AG10803 (cell line): ENCODE measurements around a stretch of chr7.

- RRBS: no CpG with 5 or more reads among the region's 4 CpGs
Measured at GRCh38 chr7:66184423-66184909, 20.7 kb upstream of the TPST1 start.

DNA sequence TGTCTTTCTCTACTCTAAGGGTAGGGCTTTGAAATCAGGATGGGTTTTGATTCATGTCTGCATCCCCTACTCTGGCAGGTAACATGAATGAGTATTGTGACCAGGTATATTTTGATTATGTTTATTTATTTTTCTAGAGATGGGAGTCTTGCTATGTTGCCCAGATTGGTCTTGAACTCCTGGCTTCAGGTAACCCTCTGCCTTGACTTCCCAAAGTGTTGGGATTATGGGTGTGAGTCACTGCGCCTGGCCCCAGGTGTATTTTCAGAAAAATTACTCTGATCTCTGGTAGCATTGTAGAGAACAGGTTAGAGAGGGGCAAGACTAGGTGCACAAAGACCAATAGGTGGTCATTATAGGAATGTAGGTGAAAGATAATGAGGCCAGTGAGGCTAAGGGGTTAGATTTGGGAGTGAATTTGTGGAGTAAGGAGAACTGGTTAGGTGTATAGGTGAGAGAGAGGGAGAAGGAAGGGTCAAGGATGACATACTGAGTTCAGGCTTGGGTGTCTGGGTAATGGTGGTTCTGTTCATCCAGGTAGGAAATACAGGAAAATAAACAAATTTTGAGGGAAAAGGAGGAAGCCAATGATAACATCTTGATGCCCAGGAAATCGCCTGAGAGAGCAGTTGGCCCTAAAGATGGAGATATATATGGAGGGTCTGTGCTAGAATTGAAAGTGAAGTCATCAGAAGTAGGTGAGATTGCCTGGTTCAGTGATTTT lies 4.7 kb downstream of the TPST1 start:
- RRBS: no CpG with 5 or more reads among the region's 2 CpGs

GRCh38 chr7:66330925-66331573 lies 125.9 kb downstream of the TPST1 start:
- RRBS: no CpG with 5 or more reads among the region's 2 CpGs

DNA sequence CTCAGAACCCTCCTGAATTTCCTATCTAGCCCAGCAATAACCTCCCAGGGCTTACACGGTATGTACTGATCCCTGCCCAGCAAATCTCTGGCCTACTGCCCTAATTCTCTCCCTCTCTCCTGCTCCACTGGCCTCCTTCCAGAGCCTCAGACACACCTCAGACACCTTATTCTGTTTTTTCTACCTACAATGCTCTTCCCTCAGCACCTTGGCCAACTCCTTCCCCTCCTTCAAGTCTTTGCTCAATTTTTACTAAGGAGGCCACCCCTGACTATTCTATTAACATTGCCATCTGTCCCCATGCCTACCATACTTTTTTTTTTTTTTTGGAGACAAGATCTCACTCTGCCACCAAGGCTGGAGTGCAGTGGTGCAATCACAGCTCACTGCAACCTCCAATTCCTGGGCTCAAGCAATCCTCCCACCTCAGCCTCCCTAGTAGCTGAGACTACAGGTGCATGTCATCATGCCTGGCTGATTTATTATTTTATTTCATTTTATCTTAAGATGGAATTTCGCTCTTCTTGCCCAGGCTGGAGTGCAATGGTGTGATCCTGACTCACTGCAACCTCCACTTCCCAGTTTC lies 180.6 kb downstream of the TPST1 start:
- RRBS: no CpG with 5 or more reads among the region's 2 CpGs

DNA sequence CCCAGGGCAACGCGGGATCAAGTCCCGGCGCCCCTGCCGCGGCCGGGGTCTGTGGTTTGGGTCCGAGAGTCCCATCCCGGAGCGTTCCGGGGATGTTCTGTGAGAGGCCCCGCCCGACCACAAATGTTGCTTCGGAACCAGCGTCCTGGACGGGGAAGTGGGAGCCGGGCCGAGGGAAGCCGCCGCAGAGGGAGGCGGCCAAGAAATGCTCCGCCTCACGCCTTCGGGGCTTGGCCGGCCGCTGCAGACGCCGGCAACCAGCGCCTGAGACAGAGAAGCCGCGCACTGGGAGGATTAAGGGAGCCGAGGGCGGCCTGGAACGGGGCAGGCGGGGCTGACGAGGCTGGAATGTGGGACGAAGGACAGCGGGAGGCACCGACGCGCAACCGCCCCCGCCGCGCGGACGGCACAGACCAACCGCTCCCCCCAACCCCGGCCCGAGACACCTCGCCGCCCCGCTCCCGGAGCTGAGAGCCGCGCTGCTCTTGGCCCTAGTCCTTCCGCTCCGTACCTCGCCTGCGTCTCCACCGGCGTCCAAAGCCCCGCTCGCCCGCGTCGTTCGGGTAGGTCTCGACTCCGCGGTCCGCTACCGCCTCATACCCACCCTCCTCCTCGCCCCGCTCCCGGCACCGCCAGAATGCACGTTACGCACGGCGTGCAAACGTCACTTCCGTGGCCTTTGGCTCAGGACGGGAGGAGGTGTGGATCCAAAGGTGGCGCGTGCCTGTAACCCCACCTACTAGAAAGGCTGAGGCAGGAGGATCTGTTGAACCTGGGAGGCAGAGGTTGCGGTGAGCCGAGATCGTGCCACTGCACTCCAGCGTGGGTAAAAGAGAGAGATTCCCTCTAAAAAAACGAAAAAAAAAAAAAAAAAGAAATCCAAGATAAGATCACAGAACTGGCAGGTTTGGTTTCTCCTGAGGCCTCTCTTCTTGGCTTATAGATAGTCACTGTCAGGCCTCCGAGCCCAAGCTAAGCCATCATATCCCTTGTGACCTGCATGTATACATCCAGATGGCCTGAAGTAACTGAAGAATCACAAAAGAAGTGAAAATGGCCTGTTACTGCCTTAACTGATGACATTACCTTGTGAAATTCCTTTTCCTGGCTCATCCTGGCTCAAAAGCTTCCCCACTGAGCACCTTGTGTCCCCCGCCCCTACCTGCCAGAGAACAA lies 36.5 kb upstream of the KCTD7 start:
- RRBS: 1% methylated on average over 27 of the region's 93 CpGs

DNA sequence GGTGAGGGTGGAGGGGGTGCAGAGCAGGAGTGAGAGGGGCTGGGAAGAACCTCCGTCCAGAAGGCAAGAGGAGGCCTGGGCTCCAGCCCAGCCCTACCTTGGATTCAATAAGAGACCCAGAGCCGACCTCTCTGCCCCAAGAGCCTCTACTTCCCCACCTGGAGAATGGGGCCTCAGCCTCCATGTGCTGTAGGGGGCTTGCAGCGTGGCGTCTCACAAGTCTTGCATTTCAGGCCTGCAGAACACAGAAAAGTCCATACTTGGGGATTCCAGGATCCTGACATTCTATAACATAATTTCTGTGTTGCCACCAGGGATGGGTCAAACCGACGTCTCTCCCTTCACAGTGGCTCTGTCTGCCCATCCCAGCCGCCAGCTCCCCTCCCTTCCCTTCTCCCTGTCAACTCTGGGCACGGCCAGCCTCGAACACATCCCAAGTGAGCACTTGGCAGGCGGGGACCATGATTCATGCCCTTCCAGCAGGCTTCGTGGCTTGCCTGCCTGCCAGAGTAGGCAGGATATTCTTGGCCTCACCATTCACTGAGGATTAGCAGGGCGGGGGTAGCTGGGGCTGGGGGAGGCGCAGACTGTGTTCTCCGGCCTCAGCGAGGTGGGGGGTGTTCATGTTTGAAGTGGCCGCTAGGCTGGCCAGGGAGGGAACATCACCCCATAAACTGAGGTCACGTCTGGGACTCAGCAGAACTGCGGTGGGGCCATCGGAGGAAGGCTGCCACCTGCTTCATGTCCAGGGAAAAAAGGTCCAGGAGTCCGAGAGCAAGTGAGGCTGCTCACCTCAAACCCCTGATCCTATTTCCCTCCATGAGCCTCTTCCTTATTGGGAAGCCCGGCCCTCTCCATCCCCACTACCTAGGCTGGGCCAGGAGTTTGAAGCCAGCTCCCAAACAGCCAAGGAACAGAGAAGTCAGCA lies 43.2 kb upstream of the RABGEF1 start:
- RRBS: no CpG with 5 or more reads among the region's 21 CpGs

DNA sequence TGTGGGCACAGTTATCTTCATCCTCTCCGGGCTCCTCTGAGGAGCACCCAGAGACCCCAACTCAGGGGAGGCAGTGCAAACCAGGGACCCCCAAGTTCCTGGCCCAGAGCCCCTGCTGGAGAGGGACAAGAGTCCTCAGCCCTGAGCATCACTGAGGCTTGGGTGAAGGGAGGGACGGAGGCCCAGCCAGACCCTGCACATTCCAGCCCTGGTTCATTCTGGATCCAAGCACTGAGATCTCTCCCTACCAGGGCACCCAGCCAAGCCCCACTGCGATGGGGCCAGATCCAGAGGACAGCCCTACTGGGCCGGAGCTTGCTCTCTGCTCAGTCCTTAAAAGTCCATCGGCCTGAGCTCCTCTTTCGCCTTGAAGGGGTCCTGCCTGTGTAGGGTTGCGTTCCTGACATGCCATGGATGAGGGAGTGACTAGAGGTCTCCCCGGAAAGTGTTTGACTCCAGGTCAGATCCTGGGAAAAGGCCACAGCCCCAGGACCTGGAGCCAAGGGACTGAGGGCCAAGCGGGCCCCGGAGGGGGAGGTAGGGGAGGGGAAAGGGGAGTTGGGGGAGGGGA lies 40.5 kb upstream of the RABGEF1 start:
- RRBS: 65% methylated on average over 3 of the region's 10 CpGs

DNA sequence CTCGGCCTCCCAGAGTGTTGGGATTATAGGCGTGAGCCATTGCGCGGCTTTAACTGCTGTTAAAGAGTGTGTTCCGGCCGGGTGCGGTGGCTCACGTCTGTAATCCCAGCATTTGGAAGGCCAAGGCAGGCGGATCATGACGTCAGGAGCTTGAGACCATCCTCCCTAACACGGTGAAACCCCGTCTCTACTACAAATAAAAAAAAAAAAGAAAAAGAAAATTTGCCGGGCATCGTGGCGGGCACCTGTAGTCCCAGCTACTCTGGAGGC lies 1.2 kb downstream of the RABGEF1 start:
- RRBS: no CpG with 5 or more reads among the region's 15 CpGs

DNA sequence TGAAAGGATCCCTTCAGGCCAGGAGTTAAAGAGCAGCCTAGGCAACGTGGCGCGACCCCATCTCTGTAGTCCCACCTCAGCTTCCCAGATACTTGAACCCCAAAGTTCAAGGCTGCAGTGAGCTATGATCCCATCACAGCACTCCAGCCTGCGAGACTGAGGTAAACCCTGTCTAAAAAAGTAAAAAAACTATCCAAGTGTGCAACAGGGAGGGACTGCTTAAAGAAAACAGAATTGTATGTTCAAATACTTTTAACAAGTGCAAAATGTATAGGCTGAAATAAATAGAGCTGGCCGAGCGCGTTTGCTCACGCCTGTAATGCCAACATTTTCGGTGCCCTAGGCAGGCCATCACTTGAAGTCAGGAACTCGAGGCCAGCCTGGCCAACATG lies 75.8 kb upstream of the TMEM248 start:
- RRBS: no CpG with 5 or more reads among the region's 10 CpGs

- RRBS: no CpG with 5 or more reads among the region's 4 CpGs
Measured at GRCh38 chr7:66860250-66860726, 60.7 kb upstream of the TMEM248 start.

- RRBS: no CpG with 5 or more reads among the region's 18 CpGs
Measured at GRCh38 chr7:66957508-66958378, 36.7 kb downstream of the TMEM248 start.

GRCh38 chr7:66994127-66994369 lies 1.3 kb downstream of the SBDS start:
- RRBS: no CpG with 5 or more reads among the region's 3 CpGs

DNA sequence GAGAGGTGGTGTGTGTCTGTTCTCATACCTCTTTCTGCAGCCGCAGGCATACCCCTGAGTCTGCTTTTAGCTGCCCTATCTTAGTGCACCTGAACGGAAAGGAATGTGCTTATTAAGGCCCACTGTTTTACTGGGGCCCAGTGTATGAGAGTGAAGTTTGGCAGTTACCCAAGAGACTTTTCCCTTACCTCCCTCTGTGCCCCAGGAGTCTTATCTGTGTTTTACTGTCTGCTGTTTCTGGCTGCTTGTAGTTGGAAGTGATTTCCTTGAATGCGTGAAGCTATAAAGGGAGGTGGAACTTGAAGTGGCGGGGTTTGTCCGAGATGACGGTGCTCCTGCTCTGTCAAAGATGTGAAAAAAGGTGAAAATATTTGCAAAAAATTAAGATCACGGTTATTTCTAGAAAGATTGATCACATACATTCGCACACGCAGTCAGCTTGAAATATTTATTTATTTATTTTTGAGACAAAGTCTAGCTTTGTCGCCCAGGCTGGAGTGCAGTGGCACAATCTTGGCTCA lies 104.5 kb downstream of the TYW1 start:
- RRBS: no CpG with 5 or more reads among the region's 10 CpGs

GRCh38 chr7:67129000-67129688 lies 132.5 kb downstream of the TYW1 start:
- RRBS: no CpG with 5 or more reads among the region's 5 CpGs

GRCh38 chr7:67413754-67414134 lies 137.0 kb downstream of the SPDYE21 start:
- RRBS: no CpG with 5 or more reads among the region's 3 CpGs

GRCh38 chr7:69505796-69506295 lies 92.4 kb upstream of the AUTS2 start:
- RRBS: no CpG with 5 or more reads among the region's 5 CpGs

- RRBS: no CpG with 5 or more reads among the region's 4 CpGs
Measured at GRCh38 chr7:69635322-69635879, 37.1 kb downstream of the AUTS2 start.

DNA sequence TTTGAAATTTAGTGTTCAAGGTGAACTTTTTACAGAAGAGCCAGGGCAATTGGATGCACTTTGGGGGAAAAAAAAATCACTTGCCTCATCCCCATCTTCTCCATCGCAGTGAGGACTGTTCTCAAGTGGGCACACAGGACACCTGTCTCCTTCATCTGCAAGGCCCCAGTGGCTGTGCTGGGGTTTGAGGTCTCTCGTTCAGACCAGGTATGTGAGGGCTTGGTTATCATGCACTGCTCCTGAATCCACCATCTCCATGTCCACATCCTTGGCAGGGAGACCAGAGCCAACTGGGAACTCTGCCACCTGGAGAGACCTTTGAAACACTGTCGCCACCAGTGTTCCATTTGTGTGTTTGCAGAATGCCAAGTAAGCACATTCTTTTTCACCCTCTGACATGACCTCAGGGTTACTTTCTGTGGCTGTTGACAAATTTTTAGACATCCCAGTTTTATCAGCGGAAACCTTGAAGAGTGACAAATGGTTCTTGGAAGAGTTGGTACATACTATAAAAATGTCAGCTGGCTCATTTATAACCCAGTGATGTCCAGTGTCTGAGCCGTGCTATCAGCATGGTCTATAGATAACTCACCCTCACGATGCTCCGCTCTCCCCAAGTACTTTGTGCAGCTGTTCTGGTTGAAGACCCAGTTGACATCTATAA lies 563.3 kb upstream of the GALNT17 start:
- RRBS: no CpG with 5 or more reads among the region's 7 CpGs

- RRBS: no CpG with 5 or more reads among the region's 5 CpGs
Measured at GRCh38 chr7:70571254-70571933, 560.5 kb upstream of the GALNT17 start.